Heart right ventricle (tissue), 2 donors: ENCODE measurements around a stretch of chr3.

DNA sequence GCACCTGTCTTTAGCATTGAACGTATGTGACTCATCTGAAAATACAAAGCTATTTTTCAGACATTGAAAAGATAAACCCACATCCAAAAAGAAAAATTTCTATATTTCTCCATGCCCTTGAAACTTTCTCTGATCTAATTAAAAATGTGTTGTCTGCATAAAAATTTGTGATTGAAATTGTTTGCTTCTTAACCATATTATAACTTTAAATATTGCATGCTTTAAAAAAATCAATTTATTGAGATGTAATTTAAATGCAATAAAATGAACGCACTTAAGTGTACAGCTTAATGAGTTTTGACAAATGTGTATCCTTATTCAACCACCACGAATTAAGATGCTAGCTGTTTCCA lies 100.6 kb upstream of the CNTN3 start:
- PRO-cap, 2 experiments = peak in 1 of 2 experiments; most common minus-strand start position 278 of the sequence (in 1)

- PRO-cap, 2 experiments = no peak in any of the 2 experiments
Observed at GRCh38 chr3:75422403-75422839, 241.7 kb upstream of the FRG2C start.

DNA sequence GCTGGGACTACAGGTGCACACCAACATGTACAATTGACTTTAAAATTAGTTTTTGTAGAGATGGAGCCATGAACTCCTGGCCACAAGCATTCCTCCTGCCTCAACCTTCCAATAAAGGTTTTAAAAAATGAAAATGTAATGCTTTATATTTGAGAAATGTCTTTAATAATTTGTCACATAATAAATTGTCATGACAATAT lies 1057.7 kb downstream of the ROBO1 start:
- PRO-cap, 2 experiments = no peak in any of the 2 experiments

DNA sequence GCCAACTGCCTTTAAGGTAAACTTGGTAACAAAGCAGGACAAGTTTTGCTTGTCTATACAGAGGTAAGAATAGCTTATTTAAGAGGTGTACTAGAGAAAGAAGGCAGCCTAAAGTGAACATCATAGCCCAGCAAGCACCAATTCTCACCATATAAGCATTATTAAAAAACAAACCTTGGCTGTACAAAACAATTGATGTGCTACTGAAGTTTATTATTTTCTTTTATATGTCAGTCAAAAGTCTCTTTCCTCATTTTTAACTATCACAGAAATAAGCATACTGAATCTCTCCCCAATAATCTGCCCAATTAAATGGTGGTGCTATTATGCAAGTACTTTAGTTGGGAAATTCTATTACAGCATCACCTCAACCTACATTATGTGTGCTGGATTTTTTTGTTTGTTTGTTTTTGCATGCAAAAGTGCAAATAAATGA lies 599.4 kb downstream of the GBE1 start:
- PRO-cap, 2 experiments = no peak in any of the 2 experiments

DNA sequence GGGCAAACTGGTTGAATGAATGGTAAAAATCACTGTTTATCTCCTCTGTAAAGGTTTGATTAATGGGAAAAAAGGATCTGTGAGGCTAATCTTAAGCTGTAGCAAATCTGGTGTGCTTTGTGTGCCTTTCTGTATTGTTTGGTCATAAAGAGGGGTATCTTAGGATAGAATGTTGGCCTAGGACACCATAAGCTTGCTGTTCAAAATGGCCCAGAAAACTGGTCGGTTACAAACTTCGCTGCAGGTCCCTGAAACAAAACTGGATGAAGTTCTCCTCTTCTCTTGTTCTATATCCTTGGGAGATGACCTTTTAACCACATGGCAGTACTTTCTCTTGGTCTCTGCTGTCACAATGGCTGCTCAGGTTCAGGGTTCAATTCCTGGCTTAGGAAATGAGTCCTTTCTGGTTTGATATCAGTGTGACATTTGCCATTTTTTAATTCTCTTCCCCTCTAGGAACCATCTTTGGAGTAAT lies 213.7 kb downstream of the GBE1 start:
- PRO-cap, 2 experiments = no peak in any of the 2 experiments

GRCh38 chr3:81744261-81744793 lies 17.1 kb downstream of the GBE1 start:
- PRO-cap, 2 experiments = peak in 1 of 2 experiments; most common plus-strand start chr3:81744525 (in 1)

DNA sequence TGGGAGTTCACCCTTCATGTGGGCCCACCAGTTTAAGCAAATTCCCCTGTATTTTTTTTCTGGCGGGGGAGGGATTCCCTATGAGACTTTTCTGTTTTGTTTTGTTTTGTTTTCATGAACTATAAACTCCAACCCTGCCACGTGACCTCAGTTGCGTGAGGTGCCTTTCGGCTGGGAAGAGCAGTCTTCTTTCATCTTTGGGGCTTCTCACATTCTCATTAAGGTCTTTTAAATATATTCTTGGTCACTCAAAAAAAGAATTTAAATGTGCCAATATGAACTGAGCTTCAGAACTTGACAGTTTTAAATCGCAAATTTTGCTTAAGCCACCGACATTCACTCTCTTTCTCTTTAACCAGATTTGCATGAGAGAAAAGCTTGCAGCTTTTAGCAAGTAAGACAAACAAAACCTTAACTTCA lies 699.7 kb upstream of the GBE1 start:
- PRO-cap, 2 experiments = no peak in any of the 2 experiments

DNA sequence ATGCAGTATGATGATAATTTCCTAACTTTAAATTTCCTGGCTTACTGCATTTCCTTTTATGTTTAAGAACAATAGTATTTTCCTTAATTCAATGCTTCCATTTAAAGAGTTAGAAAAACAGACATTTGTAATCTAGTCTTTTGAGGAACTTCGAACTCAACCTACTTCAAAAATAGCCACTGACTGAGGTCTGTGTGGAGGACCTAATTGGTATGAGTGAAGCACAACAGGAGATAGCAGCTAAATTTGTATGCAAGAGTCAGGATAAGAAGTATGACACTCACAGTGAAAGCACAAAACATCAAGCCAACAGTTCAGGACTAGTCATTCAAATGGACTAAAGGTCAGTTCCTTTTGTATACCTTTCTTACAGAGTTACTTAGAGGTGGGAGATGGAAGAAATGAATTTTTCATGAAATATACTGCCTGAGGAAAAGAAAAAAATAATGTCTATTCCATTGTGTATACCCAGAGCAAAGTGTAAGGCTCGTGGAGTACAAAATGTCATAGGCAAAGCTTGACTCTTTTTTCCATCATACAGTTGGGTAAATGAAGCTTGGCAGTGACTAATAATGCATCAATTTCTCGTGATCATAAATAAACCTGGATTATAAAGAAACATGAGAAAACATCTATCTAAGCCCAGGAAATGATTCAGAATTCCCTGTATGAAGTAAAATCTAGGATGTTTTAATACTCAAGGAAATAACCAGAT lies 1005.3 kb upstream of the CADM2 start:
- PRO-cap, 2 experiments = peak in 1 of 2 experiments; most common plus-strand start position 323 of the sequence (in 1)

GRCh38 chr3:84242741-84243096 lies 716.1 kb upstream of the CADM2 start:
- PRO-cap, 2 experiments = peak in 1 of 2 experiments; most common plus-strand start chr3:84242815 (in 1)

GRCh38 chr3:84304050-84304998 lies 654.5 kb upstream of the CADM2 start:
- PRO-cap, 2 experiments = no peak in any of the 2 experiments

- PRO-cap, 2 experiments = no peak in any of the 2 experiments
Observed at GRCh38 chr3:86968545-86969202, 22.3 kb downstream of the VGLL3 start.

- PRO-cap, 2 experiments = no peak in any of the 2 experiments
Observed at GRCh38 chr3:88054881-88055734, 3.7 kb downstream of the CGGBP1 start.

- PRO-cap, 2 experiments = no peak in any of the 2 experiments
Observed at GRCh38 chr3:93873457-93874017, 100.2 kb downstream of the PROS1 start.

DNA sequence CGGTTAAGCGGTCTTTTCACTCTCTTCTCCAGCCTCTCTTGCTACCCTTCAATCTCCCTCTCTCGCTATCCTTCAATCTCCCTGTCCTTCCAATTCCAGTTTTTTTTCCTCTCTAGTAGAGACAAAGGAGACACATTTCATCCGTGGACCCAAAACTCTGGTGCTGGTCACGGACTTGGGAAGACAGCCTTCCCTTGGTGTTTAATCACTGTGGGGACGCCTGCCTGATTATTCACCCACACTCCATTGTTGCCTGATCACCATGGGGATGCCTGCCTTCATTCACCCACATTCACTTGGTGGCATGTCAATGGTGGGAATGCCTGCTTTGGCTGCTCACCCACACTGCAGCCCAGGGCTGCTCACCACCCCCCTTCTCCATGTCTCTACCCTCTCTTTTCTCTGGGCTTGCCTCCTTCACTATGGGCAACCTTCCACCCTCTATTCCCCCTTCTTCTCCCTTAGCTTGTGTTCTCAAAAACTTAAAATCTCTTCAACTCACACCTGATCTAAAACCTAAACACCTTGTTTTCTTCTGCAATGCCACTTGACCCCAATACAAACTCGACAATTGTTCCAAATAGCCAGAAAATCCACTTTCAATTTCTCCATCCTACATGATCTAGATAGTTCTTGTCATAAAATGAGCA lies 35.0 kb downstream of the PROS1 start:
- PRO-cap, 2 experiments = no peak in any of the 2 experiments

GRCh38 chr3:96323559-96323924 lies 490.9 kb upstream of the EPHA6 start:
- PRO-cap, 2 experiments = no peak in any of the 2 experiments

GRCh38 chr3:98545852-98546443 lies 14.2 kb downstream of the GPR15 start:
- PRO-cap, 2 experiments = no peak in any of the 2 experiments

GRCh38 chr3:98553100-98553660 lies 21.4 kb downstream of the GPR15 start:
- PRO-cap, 2 experiments = no peak in any of the 2 experiments

- PRO-cap, 2 experiments = no peak in any of the 2 experiments
Observed at GRCh38 chr3:98557287-98557758, 25.5 kb downstream of the GPR15 start.

DNA sequence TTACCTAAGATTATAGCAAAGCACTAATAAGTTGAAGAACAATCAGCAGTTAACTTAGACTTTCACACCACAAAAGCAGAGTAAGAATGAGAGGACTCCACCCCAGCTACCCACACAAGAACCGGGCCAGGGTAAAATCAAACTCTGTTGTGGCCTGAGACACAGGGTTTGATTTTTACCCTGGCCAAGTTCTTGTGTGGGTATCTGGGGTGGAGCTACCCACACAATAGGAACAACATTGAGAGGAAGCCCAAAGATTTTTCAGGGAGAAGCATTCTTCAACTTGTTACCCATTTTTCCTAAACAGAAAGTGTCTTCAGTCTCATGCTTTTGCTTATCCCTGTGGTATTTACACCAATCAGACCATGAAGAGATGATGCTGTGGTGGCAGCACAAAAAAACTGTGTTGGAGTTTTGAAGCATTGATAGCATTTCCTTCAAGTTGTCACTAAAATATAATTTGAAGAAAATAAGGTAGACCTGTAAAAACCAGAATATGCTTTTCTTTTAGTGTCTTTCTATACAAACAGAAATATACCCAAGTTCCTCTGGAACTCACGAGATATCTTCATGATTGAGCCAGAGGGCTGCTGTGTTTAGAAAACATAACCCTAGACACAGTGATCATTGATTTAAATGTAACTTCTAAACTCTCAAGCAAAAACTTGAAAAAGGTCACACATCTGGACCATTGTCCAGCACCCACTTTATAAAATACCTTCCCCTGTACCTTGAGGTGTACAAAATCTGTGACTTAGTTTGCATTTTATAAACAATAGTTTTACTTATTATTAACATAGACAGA lies 25.5 kb downstream of the CPOX start:
- PRO-cap, 2 experiments = no peak in any of the 2 experiments

DNA sequence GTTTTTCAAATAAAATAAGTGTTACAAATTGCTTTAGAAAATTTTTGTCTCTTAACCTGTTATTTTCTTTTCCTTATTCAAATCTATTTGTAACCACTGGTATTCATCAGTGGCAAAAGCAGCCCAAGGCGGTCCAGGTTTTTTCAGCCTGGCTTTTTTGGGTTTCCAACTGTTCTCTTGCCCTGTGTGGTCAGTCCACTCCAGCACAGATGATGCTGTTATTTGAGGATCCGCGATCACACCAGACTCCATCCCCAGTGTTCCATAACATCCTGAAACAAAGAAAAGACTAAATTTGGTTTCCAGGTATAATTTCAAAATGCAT lies 56.0 kb downstream of the ST3GAL6 start:
- PRO-cap, 2 experiments = no peak in any of the 2 experiments